ENCODE data around the gene OR13C8.

DNA sequence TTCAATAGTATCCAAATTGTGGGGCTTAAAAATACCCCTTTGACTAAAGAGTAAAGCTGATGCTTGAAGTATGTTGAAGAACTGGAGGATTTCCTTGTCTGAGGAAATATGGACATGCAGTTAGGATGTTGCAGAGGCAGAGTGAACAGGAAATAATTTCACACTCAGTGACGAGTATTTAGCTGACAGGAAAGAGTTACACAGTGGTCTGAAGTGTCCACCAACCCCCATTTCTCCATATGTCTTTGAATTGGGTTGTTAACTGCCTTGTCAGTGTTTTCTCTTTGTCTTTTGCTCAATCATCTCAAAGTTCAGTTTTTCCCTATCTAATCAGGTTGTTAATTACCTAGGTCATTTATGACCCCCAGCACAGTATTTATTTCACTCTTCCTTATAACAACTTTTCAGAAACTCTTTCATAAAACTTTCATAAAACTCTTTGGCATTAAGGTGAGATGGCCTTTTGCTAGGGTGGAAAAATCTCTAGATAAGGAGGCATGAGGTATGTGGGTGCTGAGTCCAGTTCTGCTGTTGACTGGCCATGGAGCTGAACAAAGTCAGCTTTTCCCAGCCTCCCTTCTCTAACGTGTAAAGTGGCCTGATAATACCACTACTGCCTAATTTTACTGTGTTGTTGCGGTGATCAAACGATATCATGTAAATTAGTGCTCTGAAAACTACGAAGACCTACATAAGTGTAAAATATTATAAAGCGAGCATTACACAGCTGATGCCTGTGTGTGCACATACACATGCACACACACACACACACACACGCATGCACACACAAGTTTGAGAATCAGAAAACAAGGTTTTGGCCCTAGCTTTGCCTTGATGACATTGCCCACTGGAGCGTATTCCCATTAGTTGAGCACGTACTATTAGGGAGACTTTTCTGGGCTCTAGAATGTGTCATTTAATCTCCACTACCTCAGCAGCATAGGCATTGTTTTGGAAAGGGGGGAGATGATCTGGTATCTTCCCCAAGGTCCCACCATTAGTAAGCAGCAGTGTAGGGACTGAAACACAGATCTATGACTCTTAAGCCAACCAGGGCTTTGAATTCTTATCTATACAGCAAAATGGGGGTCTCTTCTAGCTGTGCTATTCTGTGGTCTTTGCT lies 5.4 kb upstream of the ALDOB start:
- PRO-cap, result no peak
- RAMPAGE, long total RNA, 4 experiments, result no peak in any of the 4 experiments

DNA sequence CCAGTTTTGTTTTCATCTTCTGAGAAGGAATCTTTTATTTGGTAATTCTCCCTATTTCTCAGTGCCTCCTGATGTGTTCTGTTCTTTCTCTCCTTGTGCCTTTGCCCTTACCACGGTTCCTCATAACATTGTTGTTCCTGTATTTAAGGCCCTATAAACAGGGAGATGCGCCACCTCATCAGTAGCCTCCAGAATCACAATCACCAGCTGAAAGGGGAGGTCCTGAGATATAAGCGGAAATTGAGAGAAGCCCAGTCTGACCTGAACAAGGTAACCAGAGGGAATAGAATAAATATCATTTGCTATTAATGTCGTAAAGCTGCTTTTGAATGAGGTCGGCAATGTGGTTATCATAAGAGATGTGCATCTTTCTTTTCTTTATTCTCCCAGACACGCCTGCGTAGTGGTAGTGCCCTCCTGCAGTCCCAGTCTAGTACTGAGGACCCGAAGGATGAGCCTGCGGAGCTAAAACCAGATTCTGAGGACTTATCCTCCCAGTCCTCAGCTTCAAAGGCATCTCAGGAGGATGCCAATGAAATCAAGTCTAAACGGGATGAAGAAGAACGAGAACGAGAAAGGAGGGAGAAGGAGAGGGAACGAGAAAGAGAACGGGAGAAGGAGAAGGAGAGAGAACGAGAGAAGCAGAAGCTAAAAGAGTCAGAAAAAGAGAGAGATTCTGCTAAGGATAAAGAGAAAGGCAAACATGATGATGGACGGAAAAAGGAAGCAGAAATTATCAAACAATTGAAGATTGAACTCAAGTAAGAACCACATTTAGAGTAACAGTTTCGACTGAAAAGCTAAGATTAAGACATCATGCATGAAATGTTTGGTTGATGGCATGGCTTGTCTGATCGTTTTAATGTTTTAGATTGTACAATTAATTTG lies 18.6 kb downstream of the RNF20 start:
- PRO-cap, result no peak
- RAMPAGE, long total RNA, 4 experiments, result no peak in any of the 4 experiments

GRCh38 chr9:101553892-101554205 lies 20.2 kb downstream of the RNF20 start:
- PRO-cap, result no peak
- RAMPAGE, long total RNA, 4 experiments, result no peak in any of the 4 experiments

DNA sequence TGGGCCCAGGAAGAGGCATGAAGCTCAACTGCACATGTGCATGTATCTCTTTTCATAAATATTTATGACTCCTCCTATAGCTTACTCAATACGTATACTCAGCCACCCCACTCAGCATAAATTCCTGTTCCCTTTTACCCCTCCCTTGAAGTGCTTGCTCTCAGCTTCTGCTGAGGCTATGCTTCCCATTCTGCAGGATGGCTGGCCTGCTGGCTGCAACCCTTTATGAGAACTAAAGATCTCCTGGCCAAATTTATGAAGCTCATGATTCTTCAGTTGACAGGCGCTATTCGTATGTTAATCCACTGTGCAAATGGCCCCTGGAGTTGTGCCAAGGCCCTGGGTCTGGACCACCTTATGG lies 14.7 kb downstream of the PPP3R2 start:
- PRO-cap, result no peak
- RAMPAGE, long total RNA, 4 experiments, result no peak in any of the 4 experiments

DNA sequence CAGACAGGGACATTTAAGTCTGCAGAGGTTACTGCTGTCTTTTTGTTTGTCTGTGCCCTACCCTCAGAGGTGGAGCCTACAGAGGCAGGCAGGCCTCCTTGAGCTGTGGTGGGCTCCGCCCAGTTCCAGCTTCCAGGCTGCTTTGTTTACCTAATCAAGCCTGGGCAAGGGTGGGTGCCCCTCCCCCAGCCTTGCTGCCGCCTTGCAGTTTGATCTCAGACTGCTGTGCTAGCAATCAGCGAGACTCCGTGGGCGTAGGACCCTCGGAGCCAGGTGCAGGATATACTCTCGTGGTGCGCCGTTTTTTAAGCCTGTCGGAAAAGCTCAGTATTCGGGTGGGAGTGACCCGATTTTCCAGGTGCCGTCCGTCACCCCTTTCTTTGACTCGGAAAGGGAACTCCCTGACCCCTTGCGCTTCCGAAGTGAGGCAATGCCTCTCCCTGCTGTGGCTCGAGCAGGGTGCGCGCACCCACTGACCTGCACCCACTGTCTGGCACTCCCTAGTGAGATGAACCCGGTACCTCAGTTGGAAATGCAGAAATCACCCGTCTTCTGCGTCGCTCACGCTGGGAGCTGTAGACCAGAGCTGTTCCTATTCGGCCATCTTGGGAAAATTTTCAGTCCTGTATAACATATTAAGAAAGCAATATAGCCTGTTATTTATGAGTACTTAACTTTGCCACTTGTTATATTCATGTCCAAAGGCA lies 485.0 kb upstream of the GRIN3A start:
- PRO-cap, result no peak
- RAMPAGE, long total RNA, 4 experiments, result no peak in any of the 4 experiments

DNA sequence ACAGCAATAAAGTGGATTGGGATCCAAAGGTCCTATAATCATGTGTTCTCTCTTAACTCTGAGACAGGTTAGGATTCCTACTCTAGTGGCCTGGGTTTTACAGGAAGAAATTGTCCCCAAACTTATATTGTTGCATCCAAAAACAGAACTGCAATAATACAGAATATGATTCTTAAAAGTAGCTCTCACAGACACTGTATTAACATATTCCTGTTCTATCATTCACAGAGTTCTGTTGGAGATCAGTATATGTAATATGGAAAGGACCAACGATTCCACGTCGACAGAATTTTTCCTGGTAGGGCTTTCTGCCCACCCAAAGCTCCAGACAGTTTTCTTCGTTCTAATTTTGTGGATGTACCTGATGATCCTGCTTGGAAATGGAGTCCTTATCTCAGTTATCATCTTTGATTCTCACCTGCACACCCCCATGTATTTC lies at the start of gene OR13C8:
TSS of gene OR13C8 (plus strand) at position 257 of the 439 bp plus-strand sequence.
- PRO-cap, result no peak
- RAMPAGE, long total RNA, 4 experiments, result no peak in any of the 4 experiments

- PRO-cap, result no peak
- RAMPAGE, long total RNA, 4 experiments, result no peak in any of the 4 experiments
These were observed 1.2 kb downstream of the NIPSNAP3A start for GRCh38 chr9:104748628-104749177.

- PRO-cap, result no peak
- RAMPAGE, long total RNA, 4 experiments, result no peak in any of the 4 experiments
These were observed 19.4 kb downstream of the NIPSNAP3B start for GRCh38 chr9:104783324-104783659.

DNA sequence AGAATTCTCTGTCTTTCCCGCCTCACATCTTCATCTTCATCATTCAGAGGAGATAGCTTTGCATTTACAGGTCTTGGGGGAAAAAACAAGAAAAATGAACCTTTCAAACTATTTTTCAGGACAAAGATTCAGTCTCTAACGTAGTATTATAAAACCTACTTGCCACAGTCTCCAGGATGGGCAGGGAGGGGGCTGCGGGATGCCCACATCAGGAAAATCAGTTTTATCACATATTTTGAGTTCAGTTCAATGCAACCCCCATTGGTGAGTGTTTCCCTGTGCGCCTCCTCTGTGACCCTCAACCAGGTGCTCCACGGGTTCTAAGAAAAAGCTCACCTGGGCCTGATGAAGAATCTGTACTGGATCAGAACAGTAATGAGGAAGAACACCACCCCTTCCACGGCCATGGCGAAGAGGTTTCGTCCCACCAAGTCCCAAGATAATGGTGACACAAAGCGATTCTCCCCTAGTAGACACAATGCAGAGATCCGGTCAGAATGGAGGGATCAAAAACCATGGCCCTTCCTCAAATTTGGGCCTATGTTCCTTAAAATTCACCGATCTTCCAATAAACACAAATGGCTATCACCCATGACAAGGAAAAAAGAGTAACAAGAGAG lies 29.0 kb downstream of the NIPSNAP3B start:
- PRO-cap, result no peak
- RAMPAGE, long total RNA, 4 experiments, result no peak in any of the 4 experiments

- PRO-cap, result no peak
- RAMPAGE, long total RNA, 4 experiments, result no peak in any of the 4 experiments
These were observed 59.7 kb downstream of the ABCA1 start for GRCh38 chr9:104868329-104868666.

GRCh38 chr9:104912531-104913425 lies 15.2 kb downstream of the ABCA1 start:
- PRO-cap, result no peak
- RAMPAGE, long total RNA, 4 experiments, result no peak in any of the 4 experiments

DNA sequence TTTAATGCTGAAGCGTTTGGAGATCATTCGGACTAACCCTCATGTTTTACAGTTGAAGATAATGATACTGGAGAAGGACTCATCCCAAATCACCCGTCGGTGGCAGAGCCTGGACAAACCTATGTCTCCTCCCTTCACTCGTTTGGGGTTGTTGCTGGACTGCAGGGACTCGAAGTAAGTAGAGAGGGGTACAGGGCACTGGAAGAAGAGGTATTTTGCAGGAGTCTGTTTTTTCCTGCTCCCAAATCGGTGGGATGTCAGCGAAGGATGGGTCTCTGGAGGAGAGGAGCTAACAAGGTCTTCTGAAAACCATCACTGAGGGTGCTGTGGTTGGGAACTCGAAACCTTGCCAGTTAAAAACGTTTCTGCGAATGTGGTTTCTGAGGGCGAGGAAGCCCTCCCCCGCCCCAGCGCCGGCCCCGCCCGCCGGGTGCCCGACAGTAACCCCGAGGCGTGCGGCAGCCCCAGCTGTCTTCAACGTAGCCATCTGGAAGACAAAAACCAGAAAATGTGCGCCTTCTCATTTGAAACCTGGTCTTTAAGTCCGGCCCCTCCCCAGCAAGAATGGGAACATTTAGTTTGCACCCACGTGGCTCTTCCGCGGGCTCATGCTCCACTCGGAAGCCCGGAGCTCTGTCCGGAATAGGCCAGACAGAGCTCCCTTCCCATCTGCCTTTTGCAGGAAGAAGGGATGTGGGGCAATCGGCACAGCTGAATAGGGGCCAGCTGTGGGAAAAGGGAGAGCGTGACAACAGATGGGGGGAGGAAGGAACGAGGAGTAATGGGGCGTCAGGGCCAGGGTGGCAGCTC lies 63.1 kb upstream of the ABCA1 start:
- PRO-cap, result no peak
- RAMPAGE, long total RNA, 4 experiments, result no peak in any of the 4 experiments

DNA sequence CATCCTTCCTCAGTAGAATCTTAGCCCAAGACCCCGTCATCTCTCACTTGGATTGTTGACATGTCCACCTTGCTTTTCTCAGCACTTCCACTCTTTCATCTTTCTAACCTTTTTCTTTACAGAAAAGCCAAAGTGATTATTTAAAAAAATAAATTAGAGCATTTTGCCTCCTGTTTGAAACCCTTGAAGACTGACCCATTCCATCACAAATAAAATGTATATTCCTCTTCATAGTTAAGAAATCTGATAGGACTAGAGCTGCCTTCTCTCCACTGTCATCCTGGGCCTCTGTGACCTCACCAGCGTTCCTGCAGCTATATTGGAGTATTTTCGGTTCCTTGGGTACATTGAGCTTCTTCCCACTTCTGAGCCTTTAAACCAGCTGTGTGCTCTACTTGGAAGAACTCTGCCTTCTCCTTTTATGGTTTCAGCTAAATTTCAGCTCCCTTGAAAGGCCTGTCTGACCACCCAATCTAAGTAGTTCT lies 99.1 kb upstream of the ABCA1 start:
- PRO-cap, result no peak
- RAMPAGE, long total RNA, 4 experiments, result no peak in any of the 4 experiments

DNA sequence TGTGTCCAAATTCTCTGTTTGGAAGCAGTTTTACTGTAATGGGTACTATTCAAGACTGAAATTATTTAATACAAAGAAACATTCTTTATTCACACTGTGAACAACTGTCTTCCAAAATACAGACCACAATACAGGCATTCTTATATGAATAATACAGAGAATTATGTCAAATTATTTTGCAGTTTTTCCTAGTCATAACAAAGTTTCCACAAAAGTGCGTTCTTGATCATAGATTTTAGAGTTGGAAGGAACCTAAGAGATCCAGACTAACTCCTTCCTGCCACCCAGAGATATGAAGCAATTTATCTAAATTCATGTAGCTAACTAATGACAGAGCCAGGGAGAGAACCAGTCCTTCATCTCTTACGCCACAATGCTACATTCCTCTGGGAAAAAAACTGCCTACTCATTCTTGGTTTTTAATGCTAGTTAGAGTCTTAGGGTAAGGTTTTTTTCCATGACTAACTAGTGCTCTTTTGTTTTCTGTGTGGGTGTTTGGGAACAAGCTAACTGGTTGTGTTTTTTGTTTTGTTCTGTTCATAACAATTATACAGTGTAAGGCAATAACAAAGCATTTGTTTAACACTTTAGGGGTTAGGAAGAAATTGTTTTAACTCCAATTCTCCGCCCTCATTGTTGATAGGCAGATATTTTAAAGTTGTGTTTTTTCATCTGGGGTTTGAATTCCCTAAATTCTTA lies 52.4 kb downstream of the SLC44A1 start:
- PRO-cap, result no peak
- RAMPAGE, long total RNA, 4 experiments, result no peak in any of the 4 experiments

- PRO-cap, result no peak
- RAMPAGE, long total RNA, 4 experiments, result no peak in any of the 4 experiments
These were observed 9.7 kb downstream of the FSD1L start for GRCh38 chr9:105457461-105457956.

DNA sequence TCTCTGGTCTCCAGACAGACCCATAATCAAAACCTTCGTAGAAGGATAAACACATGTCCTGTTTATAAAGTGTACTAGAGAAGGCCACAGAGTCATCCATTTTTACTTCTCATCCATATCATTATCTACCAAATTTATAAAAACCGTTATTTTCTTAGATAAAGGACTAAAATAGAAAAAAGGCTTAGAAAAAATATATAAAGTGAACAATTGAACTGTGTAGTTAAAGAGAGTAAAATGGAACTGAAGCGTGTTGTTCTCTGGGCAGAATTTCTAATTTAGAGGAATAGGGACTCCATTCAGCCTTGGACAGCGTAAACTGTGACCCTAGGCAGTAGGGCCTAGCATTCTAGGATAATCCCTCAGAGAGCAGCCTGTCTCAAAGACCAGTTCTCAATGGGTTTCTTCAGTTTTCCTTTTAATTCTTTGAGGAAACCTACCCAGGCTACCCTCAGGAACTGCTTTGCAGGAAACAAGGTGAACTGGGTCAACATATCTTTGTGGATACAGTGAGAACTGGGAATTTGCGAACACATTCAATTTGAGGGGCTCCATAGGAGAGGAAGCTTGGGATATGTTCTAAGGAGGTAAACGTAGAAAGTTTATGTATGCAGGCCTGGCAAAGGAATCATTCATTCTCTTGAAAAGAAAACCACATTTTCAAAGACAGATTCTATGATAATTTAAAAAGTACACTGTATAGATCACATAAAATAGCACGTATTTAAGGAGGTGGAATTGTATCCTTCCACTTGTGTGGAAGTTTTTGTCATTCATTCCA lies 11.2 kb downstream of the ZNF462 start:
- PRO-cap, result no peak
- RAMPAGE, long total RNA, 4 experiments, result no peak in any of the 4 experiments

DNA sequence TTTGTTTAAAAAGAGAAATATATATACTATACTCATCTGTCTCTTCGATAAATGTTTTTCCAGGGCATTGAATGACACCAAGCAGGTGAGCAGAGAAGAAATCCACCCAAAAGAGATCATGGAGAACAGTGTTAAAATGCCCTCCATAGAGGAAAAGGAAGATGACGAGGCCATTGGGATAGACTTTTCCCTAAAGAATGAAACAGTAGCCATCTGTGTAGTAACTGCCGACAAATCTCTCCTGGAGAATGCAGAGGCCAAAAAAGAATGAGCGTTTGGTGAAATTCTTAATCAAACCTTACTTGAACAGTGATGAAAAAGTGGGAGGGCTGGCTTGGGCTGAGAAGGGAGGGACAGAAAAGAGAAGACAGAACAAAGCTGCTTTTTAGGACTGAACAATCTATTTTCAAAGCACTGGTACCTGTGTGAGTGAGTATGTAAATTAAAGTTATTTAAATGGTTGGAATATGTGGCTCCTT lies 147.8 kb downstream of the ZNF462 start:
- PRO-cap, result no peak
- RAMPAGE, long total RNA, 4 experiments, result no peak in any of the 4 experiments

GRCh38 chr9:107281758-107282431 lies 1.2 kb upstream of the RAD23B start:
- PRO-cap, result no peak
- RAMPAGE, long total RNA, 4 experiments, result no peak in any of the 4 experiments

GRCh38 chr9:107321817-107322407 lies 38.8 kb downstream of the RAD23B start:
- PRO-cap, result no peak
- RAMPAGE, long total RNA, 4 experiments, result no peak in any of the 4 experiments

GRCh38 chr9:107389568-107390115 lies 99.9 kb downstream of the KLF4 start:
- PRO-cap, result no peak
- RAMPAGE, long total RNA, 4 experiments, result no peak in any of the 4 experiments

Measured in omental fat pad (tissue), 4 donors.